Rectum (tissue), 1 donor: ENCODE results near the gene PTX4.

DNA sequence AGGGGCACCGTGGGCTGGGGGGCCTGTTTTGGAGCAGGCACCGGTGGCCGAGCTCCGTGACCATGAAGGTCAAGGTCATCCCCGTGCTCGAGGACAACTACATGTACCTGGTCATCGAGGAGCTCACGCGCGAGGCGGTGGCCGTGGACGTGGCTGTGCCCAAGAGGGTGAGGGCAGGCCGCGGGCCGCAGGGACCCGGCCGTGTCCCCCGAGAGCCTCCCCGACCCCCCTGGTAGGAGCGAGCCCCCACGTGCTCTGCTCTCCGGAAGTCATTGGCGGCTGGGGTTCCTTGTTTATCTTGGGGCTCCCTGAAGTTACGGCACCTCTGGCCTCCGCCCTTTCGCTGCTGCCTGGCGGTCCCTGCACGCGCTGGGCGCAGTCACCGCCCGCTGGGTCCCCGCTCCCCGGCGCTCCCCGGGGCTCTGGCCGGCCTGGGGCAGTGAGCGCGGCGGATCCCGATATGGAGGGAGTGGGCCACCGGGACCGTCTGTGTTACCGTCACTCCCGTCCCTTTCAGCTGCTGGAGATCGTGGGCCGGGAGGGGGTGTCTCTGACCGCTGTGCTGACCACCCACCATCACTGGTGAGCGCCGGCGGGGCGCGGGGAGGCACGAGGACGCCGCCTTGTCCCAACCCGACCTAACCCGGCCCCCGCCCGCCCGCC is 673 bp downstream of the HAGHL start:
- PRO-cap, result no peak

DNA sequence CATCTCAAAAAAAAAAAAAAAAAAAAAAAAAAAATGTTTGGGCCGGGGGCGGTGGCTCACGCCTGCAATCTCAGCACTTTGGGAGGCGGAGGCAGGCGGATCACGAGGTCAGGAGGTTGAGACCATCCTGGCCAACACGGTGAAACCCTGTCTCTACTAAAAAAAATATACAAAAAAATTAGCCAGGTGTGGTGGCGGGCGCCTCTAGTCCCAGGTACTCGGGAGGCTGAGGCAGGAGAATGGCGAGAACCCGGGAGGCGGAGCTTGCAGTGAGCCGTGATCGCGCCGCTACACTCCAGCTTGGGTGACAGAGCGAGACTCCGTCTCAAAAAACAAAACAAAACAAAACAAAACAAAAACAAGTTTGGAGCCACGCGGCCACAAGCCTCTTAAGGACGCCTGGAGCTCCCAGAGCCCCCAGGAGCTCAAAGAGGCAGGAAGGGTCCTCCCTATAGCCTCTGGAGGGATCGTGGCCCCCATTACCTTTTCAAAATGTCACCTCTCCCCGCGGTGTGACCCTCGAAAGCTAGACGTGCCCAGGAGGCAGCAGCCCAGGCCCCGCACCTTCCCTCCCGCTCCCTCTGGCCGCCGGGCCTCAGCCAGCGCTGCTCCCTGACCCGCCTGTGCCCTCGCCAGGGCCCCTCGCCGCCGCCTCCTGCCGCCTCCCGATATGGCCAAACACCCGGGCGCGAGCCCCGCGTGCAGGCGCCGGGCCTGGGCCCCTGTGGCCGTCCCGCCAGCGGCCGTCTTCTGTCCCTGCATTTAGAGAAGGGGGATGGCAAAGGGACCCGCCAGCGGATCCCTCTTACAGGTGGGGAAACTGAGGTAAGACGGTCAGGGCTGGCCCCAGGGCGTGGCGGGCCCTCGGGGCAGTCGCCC is 6.5 kb upstream of the GNG13 start:
- PRO-cap, result no peak

DNA sequence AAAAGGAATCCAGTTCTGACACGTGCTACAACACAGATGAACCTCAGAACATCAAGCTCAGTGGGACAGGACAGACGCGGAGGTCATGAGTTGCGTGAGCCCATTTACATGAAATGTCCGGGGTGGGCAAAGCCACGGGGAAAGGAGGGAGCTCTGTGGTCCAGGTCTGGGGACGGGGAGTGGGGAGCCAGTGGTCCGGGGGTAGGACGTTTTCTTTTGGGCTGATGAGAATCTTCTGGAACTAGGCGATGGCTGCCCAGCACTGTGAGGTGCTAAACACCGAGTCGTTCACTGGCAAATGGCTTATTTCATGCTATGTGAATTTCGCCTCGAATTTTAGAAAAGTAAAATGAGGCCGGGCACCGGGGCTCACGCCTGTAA is 2.6 kb upstream of the LMF1 start:
- PRO-cap, result unidirectional peak, plus-strand start at position 169 of the sequence

DNA sequence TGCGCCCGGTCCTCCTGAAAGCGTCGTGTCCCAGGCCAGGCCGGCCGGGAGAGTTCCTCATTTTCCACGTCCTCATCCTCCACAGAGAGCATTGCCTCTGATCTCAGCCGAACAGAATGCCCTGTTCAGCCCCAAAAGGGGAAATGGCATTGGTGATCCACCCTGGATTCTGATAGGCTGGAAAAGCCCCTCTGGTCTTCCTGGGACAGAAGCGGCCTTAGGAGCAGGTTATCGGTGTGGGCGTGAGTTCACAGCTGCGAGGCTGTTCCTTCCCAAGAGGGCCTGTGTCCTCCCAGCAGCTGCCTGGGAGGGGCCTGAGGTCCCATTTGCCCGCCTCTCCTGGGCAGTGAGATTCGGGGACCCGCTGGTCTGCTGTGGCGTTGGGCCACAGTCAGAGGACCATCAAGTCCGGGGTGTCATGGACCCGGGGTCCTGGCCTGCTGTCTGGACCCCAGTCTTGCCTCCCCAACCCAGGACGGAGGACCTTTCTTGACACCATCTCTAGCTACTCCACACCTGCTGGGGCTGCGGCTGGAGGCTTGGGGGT is 7.2 kb downstream of the SOX8 start:
- PRO-cap, result no peak

GRCh38 chr16:997814-998193 is 16.2 kb downstream of the SOX8 start:
- PRO-cap, result bidirectional peak, plus-strand start at chr16:997969, minus-strand start at chr16:998011

DNA sequence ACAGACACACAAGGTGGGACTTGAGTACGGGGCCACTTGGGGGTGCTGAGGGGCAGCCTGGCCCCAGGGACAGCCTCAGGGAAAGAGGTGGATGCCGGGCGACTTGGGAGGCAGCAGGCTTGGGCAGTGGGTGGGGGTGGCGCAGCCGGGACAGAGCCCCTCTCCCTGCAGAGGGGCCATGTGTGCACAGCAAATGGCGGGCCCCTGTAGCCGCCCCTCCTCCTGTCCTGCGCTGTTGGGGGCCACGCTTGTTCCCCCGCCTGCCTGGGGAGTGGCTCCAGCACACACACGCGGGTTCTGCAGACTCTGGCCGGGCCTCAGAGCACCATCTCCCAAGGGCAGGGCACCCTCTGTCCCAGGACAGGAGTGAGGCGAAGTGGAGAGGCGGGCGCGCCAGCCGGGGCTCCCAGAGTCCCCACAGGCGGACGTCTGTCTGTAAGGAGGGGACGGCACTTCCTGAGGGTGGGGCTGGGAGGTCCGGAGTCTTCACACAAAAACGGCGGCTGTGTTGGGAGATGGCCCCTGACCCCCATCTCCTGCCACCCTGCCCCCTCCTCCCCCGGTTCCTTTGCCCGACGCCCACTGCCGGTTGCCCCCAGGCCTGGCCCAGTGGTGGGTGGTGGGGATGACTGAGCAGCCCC is 5.8 kb downstream of the C1QTNF8 start:
- PRO-cap, result bidirectional peak, plus-strand start at position 363 of the sequence, minus-strand start at position 299 of the sequence; bidirectional peak, plus-strand start at position 493 of the sequence, minus-strand start at position 431 of the sequence

DNA sequence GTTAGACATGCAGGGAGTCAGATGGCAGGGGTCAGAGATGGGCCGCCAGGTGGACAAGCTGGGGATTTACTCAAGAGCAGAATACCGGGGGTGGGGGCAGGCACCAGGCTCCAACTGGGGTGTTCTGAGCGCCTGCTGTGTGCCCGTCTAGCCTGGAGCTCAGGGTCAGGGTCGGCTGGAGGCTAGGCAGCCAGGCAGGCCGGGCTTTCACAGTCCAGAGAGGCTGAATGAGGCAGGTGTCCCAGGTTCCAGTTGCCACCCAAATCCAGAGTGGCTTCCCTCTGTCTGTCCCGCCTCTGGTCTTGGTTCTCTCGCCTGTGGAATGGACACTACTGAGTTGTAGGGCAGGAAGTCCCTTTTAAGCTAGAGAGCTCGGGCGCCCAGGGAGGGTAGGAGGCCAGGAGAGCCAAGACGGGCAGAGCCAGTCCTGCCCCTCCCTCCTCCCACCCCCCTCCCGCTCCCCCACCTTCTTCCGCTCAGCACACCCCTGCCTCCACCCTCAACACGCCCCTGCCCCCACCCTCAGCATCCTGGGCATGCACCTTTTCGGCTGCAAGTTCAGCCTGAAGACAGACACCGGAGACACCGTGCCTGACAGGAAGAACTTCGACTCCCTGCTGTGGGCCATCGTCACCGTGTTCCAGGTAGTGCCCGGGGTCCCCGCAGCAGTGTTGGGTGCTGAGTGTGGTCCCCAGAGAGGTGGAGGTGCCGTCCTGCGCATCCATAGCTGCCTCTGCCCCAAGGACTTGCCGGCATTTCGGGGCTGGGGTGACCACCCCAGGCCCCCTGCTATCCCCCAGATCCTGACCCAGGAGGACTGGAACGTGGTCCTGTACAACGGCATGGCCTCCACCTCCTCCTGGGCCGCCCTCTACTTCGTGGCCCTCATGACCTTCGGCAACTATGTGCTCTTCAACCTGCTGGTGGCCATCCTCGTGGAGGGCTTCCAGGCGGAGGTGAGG is 18.3 kb downstream of the TPSG1 start:
- PRO-cap, result unidirectional peak, plus-strand start at position 366 of the sequence

DNA sequence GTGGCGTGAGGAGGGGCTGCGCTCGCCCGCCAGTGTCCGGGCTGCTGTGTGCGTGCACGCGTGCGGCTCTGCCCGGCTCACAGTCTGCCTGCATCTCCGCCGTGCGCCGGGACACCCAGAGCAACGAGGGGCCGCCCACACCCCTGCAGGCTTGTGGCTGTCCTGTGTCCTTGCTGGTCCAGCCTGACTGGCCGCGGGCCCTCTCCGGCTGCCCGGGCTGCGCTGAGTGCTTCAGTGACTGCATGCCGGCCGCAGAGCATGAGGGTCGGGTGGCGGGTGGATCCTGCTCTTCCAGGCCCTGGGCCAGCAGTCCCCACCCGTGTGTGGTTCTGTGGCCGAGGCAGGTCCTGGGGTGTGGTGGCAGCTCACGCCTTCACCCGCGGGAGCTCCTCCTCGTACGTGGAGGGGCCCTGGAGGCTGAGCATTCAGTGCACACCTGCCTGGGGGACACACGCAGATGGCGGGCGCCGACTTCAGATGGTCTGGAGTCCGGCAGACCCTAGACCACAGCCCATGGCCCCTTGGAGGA is 12.3 kb downstream of the TPSG1 start:
- PRO-cap, result unidirectional peak, plus-strand start at position 99 of the sequence

DNA sequence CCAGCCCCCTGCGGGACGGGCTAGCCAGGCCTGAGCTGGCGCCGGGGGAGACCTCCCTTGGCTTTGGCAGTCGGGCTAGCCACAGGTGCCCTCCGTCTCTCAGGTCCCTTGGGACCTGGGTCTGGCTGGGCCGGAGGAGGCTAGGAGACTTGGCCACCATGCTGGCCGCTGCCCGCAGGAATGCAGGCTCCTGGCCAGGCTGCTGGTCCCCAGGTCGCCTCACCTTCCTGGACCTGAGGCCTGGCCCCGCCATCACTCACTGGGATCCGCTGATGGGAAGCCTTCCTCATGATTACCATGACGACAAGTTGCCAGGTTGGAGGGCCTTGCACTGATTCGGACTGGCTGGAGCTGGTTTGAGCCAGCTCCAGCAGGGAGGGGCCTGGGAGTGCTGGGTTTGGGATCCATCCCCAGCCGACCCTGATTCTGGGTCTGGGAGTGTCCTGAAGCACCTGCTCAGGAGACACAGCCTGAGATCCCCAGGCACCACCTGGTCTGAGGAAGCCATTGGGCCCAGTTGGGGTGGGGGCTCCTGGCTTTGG is 6.0 kb upstream of the BAIAP3 start:
- PRO-cap, result no peak

DNA sequence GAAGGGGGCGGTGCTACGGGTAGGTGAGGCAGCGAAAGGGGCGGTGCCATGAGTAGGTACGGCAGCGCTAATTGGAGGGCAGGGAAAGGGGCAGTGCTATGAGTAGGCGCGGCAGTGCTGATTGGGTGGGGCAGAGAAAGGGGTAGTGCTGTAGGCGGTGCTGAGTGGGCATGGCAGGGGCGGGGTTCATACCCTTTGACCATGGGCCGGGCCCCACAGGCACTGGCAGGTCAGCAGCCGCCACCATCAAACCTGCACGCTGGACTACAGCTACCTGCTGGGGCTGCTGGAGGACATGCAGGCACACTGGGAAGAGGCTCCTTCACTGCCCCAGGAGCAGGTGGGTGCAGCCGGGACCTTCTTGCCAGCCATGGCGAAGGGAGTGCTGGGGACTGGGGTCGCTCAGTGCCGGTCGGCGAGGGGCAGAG is 8.5 kb downstream of the TSR3 start:
- PRO-cap, result unidirectional peak, plus-strand start at position 249 of the sequence

DNA sequence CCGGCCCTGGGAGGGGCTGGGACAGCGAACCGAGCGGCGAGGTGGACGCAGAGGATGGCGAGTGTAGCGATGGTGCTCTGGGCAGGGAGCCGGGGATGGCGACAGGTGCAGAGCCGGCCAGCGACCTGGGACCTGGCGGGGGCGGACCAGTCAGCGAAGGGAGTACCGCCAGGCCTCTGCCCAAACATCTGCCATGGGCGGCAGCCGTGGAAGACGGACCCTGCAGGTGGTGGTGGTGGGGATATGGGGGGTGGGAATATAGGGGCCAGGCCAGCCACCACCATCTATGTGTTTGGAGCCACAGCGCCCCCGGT is 18.5 kb downstream of the GNPTG start:
- PRO-cap, result no peak

GRCh38 chr16:1426875-1427594 is 3.8 kb upstream of the PERCC1 start:
- PRO-cap, result no peak

DNA sequence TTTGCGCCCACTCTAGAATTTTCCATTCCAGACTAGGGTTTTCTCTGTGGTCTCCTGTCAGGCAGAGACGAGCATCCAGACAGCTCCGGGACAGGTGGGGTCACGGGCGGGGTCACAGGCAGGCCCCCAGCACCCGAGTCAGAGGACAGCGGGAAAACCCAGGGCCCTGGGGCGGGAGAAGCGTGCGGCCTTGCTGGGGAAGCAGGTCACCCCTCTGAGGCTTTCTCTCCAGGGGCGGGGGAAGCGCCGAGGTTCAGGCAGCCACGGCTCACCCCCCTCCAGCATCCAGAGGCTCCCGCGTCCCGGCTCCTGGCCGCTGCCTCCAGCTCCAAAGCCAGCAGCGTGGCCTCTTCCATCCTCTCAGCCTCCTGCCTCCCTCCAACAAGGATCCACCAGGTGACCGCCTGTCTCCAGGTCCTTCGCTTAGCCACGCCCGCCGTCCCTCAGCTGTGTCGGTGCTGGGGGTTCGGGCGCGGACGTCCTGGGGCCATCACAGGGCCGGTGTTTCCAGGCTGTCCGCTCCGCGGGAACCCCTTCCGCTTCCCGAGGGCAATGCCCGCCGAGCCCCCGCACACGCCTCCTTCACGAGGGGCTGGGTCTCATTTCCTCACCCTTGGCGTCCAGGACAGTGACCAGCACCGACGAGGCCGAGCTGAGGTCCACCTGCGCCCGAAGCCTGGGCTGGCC is 2.9 kb upstream of the PERCC1 start:
- PRO-cap, result no peak

DNA sequence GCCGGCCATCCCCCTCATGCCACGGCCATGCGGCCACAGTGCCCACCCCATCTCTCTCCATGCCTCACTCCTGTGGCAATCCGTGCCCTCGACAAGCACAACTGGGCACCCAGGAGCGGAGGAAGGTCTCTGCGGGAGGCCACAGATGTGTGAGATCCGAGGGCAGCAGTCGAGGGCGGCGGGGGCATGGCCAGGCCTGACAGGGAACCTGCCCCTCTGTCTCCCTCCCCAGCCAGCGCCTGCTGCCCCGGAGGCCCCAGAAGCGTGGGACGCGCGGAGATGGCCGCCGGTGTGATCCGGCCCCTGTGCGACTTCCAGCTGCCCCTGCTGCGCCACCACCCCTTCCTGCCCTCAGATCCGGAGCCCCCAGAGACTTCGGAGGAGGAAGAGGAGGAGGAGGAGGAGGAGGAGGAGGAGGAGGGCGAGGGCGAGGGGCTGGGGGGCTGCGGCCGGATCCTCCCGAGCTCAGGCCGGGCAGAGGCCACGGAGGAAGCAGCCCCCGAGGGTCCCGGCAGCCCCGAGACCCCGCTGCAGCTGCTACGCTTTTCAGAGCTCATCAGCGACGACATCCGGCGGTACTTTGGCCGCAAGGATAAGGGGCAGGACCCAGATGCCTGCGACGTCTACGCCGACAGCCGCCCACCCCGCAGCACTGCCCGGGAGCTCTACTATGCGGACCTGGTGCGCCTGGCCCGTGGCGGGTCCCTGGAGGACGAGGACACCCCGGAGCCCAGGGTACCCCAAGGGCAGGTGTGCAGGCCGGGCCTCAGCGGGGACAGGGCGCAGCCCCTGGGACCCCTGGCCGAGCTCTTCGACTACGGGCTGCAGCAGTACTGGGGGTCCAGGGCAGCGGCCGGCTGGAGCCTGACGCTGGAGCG is 1.7 kb downstream of the PERCC1 start:
- PRO-cap, result no peak

DNA sequence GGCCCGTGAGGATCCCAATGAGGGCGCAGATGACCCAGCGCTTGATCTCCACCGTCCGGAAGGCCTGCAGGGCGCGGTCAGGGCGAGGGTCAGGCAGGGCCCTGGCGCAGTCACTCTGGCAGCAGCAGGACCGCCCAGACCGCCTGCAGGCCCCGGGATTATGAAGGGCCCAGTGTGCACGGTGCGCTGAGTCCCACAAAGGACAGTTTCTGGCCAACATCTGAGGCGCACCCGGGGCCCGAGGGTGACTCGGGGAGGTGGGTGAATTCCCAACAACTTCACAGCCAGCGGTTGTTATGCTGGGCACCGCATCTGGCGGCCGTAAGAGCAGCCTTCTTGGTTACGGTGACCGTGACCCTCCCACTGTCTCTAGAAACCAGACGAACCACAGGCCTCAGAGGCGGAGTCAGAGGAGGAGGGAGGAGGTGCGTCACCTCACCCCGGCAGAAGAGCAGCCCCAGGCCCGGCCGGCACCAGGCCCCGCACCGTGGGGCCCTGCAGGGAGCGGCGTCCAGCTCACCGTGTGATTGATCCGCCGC is 13.9 kb downstream of the CLCN7 start:
- PRO-cap, result no peak

DNA sequence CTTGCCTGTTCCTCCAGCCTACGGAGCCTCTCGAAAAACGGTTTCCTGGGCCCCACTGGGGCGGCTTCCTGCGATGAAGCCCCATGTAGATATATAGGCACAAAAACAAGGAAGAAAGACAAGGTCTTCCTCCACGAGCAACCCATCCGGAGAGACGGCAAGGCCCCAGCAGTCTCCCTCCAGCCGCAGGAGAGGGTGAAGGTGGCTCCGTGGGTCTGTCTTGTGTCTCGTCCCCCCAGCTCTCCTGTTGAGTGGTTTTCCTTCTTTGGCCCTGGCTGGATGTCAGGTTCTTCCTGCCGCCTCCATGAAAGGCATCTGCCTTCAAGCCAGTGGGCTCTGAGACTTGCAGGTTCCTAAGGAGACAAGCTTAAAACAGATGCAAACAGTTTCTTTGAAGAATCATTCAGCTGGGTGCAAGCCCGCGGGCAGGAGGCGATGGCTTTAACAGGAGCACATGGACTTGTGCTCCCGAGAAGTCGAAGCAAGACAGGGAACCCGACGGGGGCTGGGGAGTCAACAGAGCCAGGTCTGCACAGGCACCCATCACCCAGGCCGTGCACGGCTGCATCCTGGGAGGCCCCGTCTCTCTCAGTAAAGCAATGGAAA is at the start of gene PTX4:
PTX4 (minus strand) TSS at position 181 of the 606 bp plus-strand sequence.
- PRO-cap, result no peak

- PRO-cap, result no peak
Observed at GRCh38 chr16:1495238-1495774, 2.1 kb downstream of the TELO2 start.

DNA sequence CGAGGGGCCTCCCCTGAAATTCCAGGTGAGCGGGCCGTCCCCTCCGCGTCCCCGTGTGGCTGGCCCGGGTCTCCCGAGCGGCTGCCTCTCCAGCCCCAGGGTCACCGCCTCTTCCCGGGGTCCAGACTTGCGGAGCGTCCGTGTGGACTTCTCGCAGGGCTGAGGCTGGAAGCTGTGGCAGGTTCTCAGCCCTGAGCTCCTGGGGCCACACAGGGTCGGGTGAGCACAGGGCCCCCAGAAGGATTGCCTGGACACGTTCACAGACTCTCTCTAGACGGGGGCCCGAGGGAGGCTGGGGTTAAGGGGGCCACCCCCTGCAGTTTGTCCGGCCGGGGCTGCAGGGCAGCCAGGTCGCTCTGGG is 7.5 kb downstream of the TELO2 start:
- PRO-cap, result unidirectional peak, minus-strand start at position 133 of the sequence

GRCh38 chr16:1530301-1531601 is 2.7 kb upstream of the TMEM204 start:
- PRO-cap, result unidirectional peak, plus-strand start at chr16:1530986; bidirectional peak, plus-strand start at chr16:1531288, minus-strand start at chr16:1531133

GRCh38 chr16:1548648-1549331 is 15.3 kb downstream of the TMEM204 start:
- PRO-cap, result no peak